ENCODE measurements around a stretch of chr18.

DNA sequence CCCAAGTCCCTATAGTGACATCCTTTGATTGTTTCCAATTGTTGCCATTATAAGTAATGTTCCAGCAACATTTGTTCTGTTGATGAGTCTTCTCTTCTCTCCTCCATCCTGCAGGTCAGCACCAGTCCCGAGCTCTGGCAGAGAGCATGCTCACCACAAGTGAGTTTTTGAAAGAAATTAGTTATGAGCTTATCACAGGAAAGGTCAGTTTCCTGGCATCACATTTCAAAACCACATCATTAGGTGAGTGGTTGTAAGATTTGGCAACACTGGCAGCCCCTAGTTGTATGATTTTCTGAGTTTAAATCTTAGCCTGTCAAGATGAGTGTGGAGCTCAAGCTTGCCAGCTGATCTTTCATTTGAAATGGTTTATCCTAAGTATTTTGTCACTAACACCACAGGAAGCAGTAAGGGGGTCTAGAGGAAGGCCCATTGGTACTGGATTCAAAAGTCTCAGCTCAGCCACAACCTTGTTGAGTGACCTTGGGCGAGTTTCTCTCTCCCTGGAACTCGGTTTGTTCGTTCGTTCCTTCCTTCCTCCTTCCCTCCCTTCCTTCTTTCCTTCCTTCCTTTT, 149.5 kb downstream of the ESCO1 start:
- PRO-cap: no peak

GRCh38 chr18:21605121-21605574, 4.6 kb upstream of the ESCO1 start:
- PRO-cap: no peak

DNA sequence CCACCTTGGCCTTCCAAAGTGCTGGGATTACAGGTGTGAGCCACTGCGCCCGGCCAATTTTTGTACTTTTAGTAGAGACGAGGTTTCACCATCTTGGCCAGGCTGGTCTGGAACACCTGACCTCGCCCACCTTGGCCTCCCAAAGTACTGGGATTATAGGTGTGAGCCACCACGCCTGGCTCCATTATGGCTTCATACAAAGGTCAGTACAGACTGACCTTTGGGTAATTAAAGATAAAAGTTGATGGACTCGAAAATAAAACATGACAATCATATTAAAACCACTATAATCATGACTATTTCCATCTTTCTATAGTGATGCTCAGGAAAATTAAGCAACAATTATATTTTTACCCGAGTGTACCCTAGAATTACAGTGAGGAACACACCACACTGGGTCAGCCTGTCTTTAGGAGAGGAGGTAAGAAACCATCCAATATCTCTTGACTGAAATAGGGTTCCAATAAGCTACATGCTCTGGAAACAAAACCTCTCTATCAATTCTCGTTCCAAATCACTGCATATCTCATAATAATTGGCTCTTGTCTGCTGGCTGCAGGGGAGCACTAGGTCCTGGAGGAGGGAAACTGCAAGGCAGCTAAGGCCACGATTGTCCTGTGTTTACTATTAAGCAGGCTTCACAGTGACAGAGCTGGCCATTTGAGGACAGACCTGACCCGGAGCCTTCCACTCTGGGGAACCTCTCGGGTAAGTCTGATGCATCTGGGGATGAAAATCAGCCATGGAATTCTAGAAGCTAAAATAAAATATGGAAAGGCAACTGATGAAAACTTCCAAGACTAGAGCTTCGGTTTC, 23.8 kb downstream of the SNRPD1 start:
- PRO-cap: no peak

DNA sequence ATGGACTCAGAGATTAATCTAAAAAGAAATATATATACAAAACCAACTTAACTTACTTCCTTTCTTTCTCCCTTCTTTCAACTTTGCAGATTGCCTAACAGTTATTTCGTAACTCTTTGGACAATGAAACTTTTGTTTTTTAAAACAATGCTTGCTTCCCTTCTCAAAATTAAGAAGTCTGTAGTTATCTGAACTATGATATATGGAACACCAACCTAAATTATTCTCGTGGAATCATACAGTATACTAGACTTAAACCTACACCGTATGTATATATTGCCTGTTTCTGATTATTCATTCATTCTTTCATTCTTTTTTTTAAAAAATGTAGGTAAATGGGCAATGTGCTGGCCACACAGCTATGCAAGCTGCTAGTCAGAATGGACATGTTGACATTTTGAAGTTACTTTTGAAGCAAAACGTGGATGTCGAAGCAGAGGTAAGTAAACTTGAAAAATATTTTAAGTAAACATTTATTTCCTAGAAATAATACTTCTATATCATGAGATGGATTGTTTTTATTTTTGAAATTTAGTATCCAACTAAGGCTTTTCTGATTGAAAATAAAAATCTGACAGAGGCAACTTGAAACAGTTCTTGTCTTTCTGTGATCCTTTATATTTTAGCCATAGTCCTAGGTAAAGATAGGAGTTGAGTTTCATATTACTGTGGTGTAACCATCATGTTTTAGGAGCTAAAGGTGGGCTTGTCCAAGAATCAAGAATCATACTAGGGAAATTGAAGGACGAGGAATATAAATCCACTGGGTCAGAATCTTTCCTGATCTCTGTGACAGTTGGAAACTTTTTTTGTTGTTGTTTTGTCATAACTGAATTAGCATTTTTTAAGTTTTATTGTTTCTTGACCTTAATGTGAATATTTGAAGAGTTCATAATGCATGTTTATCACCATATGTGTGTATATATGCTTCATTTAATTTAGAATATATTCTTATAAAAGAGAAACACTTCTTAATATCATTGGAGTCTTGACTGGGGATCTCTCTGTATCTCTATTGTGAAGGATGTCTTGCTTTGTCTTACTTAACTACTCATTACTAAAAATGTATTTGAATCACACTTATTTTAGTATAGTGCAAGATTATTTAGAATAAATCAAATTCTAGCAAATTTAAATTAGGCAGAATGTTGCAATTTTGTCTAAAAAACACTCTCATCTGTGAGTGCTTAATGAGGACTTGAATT, 63.4 kb downstream of the MIB1 start:
- PRO-cap: no peak

DNA sequence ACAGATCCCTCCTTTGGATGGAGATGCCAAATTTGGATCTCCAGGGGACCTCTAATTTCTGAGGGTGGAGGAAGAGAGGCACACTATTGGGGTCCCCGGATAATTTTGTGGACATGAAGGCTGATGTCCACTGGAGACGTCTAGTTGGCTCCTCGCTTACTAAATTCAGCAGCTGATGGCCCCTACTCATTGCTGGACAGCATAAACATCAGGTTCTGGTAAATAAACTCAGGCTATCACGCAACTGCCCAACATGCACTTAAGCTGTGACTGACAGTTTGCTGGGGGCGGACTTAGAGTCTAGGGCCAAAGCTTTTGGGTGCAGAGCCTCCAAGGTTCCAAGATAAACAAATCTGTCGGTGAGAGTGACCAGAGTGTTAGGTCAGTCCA, 188.8 kb upstream of the GATA6 start:
- PRO-cap: no peak

GRCh38 chr18:21980983-21981212, 188.5 kb upstream of the GATA6 start:
- PRO-cap: no peak

- PRO-cap: no peak
These were observed 151.0 kb upstream of the GATA6 start for GRCh38 chr18:22018352-22018756.

GRCh38 chr18:22044319-22044945, 125.0 kb upstream of the GATA6 start:
- PRO-cap: no peak

DNA sequence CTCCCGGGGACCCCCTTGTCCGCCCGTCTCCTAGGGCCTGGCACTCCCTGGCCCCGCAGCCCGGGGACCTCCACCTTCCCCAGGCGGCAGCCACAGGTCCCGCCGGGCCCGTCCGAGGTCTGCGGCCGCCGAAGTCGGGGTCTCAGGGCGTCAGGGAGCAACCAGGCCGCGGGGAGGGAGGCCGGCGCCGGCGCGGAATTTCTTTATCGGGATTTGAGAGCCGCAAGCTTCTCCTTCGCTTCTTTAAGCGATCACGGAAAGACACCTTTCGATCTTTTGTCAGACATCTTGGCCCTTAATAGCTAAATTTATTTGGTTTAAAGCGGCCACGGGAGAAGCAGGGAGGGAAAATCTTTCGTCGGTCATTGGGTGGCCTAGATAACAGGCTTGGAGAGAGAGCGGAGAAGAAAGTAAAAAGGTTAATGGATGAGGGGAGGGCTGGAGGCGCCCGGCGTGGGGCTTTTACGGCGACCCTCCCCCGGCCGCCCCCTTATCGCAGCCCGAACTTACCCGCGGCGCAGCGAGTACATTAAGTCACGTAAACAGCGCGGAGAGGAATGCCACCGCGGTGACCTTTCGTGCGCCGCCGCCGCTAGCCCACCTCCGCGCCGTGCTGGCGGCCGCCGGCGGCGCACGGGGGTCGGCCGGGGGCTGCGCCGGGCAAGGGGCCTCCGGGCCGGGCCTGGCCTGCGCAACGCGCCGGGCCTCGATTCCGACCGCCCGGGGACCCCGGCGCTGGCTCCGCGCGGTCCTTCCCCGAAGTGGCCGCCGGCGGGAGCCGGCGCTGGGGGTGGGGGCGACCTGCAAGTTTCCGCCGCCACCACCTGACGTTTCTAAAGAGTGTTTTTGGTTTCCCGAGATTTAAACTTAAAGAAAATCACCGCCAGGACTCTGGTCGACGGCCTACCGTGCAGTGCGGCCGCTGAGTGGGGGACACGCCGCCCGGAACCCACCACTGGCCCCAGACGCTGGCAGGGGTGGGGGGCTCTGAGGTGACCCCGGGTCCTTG, 4.1 kb upstream of the GATA6 start:
- PRO-cap: no peak

- PRO-cap: no peak
These were observed 988 bp upstream of the GATA6 start for GRCh38 chr18:22168231-22168970.

GRCh38 chr18:22168971-22169181, 513 bp upstream of the GATA6 start:
- PRO-cap: no peak

- PRO-cap: no peak
These were observed 6.0 kb downstream of the GATA6 start for GRCh38 chr18:22175202-22175878.

- PRO-cap: no peak
These were observed 37.6 kb downstream of the GATA6 start for GRCh38 chr18:22206845-22207613.

DNA sequence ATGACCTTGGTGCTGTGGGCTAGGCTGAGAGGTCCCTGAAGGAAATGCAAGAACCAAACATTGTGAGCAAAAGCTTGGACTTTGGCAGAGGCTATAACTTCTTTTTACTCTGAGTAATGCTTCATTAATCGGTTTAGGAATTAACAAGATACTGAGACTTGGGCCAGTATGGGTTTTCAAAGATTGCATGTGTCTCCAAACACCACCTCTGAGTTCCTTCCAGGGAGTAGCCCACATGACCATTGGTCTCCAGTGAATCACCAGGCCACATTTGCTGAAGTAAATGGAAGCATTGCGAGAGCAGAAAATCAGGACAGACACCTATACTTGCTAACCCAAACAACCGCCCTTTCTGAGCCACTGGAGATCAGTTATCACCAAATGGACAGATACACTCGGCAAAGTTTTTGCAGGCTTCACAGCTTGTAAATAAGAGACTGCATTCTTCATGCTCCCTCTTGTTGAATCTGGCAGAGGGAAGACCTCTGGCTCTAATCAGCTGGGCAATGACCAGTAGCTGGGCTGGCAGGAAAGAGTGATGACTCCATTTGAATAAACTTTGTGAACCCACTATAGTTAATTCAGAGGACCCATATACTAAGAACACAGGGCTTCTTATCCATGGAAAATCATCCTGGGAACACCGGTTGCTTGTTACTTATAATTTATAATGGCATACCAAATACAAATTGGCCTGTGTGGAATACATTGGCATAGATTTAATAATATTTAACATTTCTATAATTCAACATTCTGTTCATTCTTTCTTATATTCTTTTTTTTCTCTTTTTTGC, 41.0 kb downstream of the GATA6 start:
- PRO-cap: no peak

- PRO-cap: no peak
These were observed 99.1 kb downstream of the GATA6 start for GRCh38 chr18:22268447-22268914.

DNA sequence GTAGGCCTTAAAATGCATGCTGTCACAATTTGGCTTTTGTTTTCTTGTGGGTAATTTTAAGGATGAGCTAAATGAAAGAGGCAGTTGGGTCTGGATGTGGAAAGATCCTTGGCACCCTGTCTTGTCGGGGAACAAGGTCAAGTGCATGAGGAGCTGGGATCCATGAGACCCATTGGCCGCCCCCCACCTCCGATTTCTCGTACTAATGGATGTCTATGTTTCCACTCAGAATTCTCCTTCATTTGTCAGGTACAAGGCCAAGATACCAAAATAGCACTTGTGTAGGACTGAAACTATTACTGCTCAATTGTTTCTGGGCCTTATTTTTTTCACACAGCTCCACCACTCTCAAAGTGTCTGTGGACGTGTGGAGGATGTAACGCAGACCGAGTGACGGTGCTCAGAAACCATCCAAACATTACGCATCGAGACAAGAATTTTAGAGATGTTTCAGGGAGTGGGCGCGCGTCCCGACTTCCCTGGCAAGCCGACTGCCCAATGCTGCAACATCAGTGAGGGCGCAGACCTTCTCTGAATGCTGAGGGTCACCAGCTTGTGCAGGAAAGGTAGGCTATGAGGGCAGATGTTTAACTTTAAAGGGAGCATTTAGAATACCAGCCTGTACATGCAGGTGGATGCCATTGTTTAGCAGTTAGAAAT, 108.3 kb downstream of the GATA6 start:
- PRO-cap: no peak

DNA sequence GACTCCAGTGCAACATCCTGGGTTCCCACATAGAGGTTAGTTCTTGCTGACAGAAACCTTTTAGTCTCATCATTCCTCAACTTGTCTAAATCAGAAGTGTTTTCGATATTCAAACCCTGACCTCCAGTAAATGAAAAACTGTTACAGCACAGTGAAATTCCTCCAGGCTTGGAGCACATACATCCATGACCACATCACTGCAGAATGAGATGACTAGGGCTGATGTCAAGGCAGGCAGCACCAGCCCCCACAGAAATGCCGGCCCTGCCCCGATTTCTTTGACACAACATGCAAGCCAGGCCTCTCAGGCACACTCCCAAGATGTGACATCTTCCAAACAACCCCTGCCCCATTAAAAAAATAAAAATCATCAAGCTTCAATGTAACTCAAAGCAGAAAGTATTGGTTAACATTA, 103.3 kb downstream of the CTAGE1 start:
- PRO-cap: no peak

DNA sequence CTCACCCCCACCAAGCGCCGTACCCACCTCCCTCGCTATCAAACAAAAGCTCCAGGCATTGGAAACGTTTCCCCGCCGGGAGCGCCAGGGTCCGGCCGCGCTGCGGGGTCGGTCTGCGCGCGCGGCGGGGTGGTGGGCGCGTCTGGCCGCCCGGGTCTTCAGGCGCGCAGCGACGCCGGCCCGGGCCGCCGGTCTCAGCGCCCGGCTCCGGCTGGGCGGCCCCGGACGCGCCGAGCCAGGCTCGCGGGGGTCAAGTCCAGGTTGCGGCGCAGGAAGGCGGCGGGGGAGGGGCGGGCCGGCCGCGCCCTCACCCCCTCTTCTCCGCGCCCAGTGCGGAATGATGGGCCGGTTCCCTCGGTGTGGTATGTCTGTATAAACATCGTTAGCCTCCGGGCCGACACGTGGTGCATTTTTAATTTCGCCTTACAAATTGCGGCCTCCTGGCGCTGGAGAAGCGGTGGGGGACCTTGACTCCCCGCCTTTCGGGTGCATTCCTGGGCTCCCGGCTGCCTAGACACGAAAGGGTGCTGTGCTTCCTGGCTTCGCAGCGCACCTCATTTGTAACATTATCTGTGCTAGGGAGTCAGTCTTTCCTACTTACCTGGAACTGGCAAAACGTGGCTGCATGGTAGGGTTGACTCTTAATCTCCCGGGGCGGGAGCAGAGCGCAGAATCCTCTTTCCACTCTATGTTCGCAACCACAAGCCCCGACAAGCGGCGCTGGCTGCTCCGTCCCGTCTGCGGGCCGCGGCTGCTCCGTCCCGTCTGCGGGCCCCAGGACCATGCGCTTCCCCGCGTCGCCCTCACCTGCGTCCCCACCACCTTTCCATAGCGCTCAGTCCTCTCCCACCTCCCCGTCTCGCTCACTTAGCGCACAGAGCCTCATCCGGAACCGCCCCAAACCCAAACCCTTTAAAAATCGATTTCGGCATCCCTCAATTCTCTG, 69.0 kb downstream of the CTAGE1 start:
- PRO-cap: no peak

DNA sequence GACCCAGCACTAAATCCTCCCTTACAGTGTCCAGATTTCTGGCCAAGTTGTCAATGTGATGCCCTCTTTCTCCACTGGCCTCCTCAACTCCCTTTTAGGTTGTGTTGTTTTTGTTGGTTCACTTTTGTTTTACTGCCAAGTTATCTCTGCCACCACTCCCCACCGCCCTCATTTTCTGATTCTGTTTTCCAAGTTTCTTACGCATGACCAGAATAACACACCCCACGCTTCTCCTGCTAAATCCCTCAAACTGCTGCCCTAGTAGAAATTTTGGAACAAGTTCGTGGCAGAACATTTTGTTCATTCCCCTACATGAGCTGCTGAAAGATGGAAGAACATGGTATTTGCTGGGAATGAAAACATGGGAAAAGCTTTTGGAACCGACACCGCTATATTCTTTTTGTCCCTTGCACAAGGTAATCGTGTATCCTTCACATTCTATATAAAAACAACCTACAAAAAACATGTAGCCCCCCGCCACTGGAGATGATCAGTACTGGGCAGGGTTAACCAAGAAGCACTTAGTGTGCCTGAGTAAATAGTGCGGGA, 68.1 kb downstream of the CTAGE1 start:
- PRO-cap: no peak

GRCh38 chr18:22424499-22425024, 6.8 kb upstream of the CTAGE1 start:
- PRO-cap: no peak